Bronchus fibroblast of lung (primary cell): ENCODE measurements around a stretch of chr9.

DNA sequence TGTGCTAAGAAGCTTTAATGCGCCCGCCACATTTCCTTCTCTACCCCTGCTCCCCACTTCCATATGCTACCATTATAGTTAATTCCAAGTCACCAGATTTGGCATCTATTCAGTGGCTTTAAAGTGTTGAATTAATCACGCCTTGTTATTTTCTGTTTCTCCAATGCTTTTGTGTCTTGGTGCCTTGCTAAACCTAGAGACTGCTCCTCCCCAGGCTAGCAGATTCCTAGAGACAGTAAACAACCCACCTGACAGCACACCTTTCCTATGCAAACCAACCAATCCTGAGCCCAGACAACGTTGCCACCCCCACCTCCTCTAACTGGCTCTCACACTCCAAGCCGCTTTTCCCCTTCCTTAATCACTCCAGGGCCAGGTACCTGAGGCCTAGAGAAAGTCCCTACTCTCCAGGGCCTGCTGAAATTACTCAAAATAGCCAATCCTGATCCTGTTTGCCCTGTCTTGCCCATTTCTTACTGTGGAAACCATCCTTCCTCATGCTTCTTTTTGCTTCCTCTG, 53.5 kb downstream of the GAS1 start:
- RAMPAGE, long total RNA: no peak

DNA sequence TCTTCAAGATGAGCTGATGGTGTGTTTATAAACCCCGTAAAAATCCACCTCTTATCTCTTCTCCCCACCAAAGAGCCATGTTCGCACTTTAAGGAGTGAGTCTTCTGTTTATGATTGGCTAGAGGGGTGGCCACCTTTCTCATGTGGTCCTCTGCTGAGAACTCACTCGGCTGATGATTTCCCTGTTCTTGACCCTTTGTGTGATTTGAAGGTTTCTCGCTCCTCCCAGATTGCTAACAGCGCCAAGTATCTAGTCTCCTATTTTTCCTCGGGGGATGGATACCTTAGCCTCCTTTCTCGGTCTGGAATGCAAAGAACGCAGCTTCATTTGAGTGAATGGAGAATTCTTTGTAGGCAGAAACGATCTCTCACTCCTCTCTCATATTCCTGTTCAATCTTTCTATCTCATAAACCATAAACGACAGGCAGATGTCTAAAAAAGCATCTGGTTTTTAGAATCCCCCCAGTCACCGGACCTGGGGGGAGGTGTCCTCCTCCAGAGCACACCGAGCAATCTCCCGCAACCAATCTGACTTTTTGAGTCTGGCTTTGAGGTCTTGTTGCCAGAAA, 159.9 kb upstream of the DAPK1 start:
- RAMPAGE, long total RNA: no peak

DNA sequence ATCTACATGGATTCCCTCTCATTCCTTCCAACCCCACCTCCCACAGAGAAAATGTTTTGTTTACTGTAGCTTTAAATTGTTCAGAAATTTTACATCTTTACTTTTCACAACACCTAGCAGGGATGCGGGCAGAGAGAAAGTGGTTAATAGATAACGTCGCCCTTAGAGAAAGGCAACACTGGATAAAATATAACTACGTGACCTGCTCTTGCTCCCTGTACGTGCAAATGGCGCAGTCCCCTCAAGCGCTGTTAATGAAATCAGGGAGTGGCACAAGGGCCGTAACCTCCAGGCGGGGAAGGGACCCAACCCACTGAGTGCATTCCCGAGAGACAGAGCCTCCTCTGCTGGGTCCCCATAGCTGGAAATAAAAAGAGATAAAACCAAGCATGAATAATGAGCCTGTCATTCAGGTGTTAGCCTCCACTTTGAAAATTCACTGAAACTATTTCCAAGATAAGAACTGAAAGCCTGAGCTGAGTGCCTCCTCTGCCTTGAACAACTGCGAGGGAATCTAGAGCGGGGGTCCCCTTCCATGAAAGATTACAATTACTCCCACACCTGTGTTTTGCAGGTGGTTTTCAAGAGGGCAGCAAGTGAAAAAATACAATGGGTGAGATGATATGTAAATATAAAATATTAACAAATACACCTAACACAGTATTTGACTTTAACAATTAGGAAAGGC, 125.1 kb upstream of the DAPK1 start:
- RAMPAGE, long total RNA: no peak

GRCh38 chr9:87518603-87519194, 21.0 kb downstream of the DAPK1 start:
- RAMPAGE, long total RNA: no peak

DNA sequence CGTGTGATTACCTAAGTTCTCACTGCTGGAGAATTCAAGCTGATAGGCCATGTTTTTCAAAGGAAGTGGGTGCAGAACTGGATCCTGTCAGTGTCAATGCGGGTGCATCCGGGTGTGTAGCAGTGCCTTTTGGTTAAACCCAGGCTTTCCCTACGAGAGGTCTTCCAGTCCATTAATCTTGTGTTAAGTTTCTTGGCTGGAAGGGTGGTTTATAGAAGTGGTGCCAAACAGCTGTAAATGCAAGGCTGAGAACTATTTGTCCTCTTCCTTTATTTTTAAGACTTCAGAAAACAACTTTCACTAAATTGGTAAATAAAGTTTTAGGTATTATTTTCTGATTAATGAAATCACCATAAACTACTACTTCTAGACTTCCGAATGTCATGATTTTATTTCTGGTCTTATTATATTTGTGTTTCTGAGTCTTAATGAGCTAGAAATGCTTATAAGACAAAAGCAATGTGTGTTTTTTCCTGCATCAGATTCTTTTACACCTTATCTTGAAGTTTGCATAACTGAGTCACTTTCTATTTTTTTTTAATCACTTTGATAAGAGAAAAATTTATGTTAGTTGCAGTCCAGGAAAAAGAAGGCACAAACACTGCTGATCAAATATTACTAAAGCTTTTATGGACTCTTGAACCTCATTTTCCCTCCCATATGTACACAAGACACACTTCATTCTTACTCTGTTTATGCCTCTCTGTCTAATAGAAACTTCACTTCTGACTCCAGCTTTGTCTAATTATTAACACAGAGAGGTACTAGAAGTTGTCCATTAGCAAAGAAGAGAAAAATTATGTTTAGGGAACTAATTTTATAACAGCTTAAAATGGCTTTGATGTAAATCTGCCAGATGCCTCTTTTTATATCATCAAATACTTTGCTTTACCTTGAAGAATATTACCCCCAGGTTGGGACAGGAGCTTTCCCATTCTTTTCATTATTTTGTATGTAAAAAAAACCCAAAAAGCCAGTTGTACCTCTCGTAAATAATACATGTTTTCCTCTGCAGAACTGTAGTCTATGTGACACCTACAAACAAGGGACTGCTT, 72.2 kb downstream of the DAPK1 start:
- RAMPAGE, long total RNA: no peak

- RAMPAGE, long total RNA: no peak
Measured at GRCh38 chr9:87581376-87581882, 83.8 kb downstream of the DAPK1 start.

DNA sequence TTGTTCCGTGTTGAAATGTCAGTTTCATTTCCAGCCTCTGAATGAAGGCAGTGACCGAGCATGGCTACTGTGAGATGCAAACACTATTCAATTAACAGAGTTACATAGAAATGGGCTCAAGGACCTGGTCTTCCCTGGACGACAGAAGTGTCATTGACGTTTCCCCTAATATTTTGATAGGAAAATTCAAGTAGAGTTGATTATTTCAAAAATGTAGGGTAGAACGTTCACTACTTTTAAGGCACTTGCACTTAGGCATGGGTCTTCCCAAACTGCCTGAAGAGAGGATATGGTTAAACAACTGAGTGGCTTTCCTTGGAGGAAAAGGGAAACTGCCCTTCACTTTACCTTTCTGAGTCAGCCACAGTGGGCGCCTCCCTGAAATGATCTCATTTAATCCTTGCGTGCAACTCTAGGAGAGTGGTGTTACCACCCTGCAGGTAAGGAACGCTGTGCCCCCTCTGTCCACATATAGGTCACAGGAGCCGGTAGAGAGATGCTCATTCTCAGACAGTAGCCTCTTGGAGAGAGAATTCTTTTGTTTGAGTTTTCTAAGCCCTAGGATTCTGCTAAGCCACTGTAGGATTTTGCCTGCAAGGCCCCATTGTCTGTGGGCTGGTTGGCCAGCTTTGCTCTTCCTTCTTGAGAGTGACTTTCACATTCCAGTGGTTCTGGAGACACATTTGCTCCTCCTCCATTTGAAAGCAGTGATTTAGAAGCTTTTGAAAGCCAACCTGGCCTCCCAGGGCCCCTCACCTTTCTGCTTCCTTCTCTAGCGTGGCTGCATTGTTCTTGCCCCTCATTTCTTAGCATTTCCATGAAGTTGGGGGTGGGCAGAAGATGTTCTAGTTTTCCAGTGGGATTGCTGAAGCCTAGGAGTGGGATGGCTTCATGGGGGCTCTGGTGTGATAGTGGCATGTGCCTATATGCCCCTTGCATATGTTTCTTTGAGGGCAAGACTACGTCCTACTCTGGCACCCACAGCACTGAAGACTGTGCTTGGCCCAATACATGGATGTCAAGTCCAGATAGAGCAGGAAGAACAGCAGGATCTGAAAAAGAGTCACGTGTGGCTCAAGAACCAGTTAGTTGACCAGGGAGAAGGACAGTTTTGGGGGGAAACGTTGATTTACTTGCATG, 110.2 kb upstream of the CTSL start:
- RAMPAGE, long total RNA: no peak

DNA sequence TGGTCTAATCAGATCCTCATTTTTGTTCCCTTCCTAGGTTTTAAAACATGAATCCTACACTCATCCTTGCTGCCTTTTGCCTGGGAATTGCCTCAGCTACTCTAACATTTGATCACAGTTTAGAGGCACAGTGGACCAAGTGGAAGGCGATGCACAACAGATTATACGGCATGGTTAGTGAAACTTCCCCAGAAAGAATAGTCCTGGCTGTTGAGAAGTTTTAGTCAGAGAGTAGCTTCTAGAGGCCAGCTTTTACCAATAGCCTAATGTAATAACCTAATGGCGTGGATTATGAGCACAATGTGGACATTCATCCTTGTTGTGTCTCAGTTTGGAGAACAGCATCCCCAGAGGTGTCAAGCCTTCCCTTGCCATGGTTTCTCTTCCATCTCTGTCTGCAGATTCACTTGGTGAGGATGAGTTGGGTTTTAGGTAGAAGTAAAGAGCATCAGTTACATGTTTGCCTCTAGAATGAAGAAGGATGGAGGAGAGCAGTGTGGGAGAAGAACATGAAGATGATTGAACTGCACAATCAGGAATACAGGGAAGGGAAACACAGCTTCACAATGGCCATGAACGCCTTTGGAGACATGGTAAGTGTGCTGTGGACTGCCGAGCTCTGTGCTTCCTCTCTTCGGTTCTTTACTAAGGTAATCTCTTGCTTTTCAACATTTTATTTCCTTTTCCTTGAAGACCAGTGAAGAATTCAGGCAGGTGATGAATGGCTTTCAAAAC, 1.8 kb downstream of the CTSL start:
- RAMPAGE, long total RNA: no peak

DNA sequence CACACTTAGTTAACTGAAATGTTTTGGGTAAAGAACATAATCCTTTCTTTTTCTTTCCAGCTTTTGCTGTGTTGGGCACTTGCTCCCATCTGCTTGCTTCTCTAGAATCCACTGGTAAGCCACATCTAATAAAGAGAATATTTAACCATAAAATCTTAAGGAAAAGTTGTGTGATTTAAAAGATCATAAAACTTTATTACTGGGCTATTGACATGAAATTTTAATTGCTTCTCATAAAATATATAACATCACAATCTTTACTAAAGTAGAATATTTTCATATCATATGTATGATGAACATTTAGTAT, 19.5 kb downstream of the SPATA31C2 start:
- RAMPAGE, long total RNA: no peak

- RAMPAGE, long total RNA: no peak
Measured at GRCh38 chr9:88391898-88392213, 3.6 kb downstream of the SPIN1 start.

DNA sequence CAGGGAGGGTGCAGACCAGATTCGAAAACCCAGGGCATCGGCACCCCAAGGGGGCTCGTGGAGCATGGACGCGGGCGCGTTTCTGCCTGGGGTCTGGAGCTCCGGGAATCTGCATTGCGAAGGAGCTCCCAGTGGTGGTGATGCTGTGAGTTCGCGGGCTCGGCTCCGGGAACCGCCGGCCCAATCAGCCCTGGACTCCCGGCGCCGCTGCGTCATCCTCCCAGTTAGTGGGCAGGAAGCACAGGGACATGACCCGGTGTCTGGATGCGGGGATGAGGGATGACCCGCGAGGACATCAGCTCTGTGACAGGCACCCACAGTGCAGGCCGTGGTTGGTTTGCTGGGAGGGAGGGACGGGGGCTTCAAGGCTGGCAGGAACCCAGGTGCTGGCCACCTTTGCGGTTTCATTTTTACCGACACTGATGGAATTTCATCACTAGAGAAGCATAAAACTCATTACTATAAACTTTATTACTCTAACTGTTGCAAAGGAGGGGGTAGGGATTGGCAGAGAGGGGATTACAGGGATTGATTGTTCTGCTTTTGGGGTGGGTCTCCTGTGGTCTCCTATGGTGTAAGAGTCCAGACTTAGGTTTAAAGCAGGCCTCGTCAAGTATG, 1.1 kb downstream of the NXNL2 start:
- RAMPAGE, long total RNA: no peak

DNA sequence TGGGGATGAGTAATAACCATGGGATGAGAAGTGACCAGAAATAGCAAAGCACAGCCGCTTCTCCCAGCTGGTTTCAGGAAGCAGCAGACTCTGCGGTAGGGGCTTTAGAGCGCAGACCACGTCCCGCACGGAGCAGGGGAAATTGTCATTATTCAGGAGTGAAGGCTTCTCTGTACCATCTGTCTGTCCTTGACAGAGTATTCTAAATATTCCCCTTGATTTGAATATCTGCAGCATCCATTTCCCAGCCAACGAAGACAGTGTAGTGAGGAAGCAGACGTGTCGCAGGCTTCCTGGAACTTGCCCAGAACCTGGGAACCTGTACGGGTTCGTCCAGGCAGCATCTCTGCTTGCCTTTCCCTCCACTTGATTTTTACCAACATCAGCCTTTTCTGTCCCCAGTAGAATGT, 159.7 kb downstream of the NXNL2 start:
- RAMPAGE, long total RNA: no peak

DNA sequence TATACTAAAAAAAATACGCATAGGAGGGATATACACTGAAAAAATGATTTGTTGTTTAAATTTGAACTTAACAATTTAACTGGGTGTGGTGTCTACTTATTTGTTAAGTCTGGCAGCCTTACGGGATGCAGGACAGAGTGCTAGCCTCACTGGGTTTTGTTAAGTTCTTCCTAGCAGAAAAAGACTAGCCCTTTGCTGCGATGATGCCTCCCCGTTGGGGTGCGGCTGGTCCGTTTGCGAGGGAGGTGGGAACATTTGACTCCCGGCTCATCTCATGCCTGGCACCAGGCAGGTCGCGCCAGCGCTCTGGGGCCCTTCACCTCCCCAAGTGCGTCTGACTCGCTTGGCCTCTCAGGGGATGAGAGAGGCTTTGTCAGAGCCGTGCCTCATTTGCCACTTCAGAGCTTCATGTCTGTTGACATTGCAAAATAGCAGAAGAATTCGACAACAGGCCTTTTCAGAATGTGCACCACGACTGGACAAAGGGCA, 171.0 kb downstream of the NXNL2 start:
- RAMPAGE, long total RNA: no peak

GRCh38 chr9:88953463-88954186, 37.6 kb upstream of the S1PR3 start:
- RAMPAGE, long total RNA: no peak

DNA sequence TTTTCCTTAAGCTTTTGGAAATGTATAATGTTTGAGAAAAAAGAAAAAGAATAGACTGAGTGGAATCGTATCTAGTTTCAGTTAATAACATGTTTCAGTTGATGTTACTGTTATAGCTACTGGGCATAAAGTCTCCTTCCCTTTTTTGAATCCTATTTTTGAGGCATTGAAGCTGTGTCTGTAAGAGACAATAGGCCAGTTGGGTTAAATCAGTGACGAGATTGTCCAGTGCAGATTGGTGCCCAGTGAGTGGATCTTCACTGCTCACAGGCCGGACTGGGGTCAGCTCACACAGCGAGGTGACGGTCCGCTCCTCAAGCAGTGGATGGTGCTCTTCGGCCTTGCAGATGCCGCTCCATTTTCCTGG, 2.3 kb downstream of the S1PR3 start:
- RAMPAGE, long total RNA: no peak

- RAMPAGE, long total RNA: no peak
Measured at GRCh38 chr9:89153461-89153994, 25.1 kb downstream of the SHC3 start.

DNA sequence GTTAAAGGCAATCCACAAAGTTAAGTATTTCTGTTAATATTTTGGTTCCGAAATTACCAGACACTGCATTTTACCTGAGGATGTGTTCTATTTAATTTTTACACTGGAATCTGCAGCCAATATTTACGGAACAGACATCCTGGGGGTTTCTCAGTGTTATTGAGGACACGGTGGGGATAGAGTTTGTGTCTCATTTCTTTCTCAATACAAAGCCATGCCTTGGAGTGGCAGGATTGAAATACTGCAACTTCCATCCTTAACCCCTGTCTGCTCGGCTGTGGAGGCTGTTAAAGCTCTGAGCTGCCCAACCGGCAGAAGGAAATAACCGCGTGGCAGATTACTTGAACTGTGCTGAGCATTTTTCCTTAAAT, 1.8 kb downstream of the SHC3 start:
- RAMPAGE, long total RNA: no peak

DNA sequence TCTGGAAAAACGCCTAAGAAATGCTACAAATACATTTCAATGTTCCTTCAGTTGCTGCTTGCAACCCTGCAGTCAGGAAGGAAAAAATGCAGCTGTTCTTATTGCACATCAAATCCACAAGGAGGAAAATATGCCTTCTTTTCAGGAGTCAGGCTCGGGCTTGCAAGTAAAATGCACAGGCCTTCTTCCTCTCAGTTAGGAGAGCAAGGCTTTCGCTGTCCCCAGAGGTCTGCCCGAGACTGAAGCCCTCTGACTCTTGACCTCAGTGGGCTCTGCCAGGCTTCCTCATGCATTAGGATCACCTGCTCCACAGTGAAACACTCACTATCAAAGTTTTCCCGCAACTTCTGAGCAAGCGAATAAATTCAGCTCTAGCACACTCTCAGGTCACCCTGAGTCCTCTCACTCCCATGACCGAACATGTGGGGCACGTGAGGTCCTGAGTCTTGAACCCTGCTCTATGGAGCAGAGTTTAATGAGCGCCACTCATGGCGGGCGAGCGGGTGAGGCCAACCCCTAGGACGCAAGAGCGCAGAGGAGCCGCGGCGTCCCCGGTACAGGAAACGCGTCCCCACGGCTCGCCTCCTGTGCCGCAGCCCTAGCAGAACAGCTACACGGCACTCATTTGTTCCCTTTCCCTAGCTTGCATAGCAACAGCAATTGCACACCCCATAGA, 1.1 kb upstream of the SHC3 start:
- RAMPAGE, long total RNA: no peak

GRCh38 chr9:89317691-89318312, 498 bp upstream of the SECISBP2 start:
- RAMPAGE, long total RNA: no peak

GRCh38 chr9:89386116-89386731, 67.9 kb downstream of the SECISBP2 start:
- RAMPAGE, long total RNA: no peak